Melanocyte of skin (primary cell): ENCODE measurements around a stretch of chr12.

- CAGE, long polyA plus RNA, 2 experiments, result no peak in any of the 2 experiments
These were observed 1504.0 kb downstream of the TMEM132B start for GRCh38 chr12:126690220-126690586.

DNA sequence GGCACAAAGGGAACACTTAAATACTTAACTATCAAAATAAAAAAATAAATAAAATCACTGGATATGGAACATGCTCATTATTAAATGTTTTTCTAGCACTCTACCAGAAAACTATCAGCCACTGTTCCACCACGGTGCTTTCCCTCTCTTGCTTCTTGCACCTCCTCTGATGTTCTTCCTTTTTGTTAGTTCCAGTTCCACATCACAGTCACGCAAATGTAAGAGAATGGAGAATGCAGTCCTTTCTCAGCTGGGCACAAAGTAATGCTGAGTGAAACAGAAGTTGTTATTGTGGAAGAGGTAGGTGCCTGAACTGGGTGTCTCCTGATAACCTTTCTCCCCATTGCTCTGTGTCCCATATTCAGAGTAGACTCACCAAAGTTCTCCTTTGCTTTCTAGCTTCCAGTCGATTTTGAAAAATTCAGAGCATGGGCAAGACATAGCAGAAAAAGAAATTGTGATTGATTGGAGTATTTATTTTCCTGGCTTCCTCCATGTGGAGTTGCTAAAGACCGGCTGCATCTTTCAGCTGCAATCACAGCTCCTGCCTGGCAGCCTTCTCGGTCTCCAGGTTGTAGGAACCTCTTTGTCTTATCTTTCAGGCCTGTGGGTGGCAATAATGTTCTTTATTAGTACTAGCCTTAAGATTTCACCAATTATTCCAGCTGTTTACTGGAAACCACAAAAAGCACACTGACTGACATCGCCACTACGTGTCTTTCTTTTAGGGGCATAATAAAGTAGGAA, 1116.8 kb upstream of the TMEM132C start:
- CAGE, long polyA plus RNA, 2 experiments, result no peak in any of the 2 experiments

- CAGE, long polyA plus RNA, 2 experiments, result no peak in any of the 2 experiments
These were observed 1109.2 kb upstream of the TMEM132C start for GRCh38 chr12:127157288-127158704.

DNA sequence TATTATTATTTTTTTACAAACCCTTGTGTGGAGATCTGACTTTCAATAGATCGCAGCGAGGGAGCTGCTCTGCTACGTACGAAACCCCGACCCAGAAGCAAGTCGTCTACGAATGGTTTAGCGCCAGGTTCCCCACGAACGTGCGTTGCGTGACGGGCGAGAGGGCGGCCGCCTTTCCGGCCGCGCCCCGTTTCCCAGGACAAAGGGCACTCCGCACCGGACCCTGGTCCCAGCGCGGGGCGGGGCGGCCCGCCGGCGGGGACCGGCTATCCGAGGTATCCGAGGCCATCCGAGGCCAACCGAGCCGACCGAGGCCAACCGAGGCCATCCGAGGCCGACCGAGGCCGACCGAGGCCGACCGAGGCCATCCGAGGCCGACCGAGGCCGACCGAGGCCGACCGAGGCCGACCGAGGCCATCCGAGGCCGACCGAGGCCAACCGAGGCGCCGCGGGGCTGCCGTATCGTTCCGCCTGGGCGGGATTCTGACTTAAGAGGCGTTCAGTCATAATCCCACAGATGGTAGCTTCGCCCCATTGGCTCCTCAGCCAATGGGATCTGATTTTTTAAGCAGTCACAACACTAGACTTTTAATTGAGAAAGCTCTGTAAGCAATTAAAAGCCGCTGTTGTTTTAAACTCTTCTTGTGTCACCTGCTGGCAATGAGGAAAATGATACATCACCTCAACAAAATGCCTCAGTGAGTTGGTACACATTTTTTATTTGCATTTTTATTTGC, 1100.9 kb upstream of the TMEM132C start:
- CAGE, long polyA plus RNA, 2 experiments, result no peak in any of the 2 experiments

DNA sequence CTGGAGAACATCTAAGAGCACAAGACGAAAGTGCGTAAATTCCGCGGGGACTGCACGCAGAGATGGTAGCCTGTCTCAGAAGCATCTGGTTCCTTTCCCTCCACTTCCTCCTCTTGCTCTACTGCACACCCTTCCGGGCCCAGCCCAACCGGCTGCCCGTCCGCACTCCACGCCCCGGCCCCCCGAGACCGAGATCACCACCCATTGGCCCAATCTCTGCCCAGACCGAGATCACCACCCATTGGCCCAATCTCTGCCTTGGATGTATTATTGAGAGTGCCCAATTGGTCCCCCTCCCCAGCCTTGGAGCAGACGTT, 75.7 kb upstream of the TMEM132C start:
- CAGE, long polyA plus RNA, 2 experiments, result no peak in any of the 2 experiments

- CAGE, long polyA plus RNA, 2 experiments, result no peak in any of the 2 experiments
These were observed 850 bp upstream of the TMEM132C start for GRCh38 chr12:128265971-128266668.

DNA sequence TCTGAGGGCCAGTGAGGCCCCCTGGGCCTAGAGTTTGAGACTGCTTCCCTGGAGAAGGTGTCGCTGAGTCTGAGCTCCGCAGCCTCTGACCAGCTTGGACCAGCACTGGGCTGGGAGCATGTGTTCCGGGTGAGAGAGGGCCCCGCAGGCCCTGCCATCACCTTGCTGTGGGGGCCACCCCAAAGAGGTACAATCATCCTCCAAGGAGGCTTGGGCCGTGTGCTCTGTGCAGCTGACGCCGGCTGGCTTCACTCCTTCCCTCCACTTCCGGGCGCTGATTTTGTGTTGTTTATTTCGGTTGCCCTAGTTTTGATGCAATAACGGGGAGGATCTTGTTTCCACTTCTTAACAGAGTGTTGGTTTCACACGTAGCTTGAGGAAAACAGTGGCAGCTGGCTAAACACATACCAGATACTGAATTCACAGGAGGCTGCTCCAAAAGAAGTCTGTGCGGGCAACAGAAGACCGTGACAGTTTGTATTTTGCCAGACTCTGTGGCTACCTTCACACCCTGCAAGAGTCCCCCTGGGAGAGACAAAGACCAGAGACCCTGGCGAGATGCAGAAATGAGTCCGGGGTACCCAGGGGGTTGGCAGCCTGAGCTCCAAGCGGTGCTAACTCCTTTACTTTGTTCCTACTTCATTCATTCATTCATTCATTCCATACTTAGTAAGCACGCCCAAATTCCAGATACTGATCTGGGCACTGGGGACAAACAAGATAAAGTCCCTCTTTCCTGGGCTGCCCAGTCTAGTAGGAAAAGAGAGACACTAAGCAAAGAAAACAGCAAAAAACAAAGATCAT, 121.7 kb downstream of the TMEM132C start:
- CAGE, long polyA plus RNA, 2 experiments, result no peak in any of the 2 experiments

DNA sequence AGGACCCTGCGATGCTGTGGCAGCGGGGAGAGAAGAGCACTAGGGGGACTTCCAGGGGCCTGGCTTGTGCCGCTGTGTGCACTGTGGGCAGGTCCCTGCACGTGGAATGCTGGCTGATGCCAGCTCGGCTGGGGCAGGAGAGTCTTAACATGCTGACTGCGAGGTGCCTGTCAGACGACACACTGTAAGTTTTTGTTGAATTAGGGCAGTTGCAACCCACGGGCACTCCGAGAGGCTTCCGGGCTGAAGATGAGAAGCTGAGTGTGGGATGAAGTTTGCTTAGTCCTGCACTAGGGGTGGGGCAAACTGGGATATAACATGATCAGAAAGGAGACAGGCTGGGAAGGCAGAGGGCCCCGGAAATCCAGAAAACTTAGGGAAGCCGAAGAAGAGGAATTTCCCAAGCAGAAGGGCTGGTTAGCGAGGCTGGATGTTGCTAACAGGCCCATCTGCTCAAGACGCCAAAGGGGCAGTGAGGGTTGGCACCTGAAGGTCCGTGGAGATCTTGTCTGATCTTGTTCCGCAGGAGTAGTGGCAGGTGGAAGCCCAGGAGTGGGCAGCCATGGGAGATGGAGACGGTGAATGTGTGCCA, 10.8 kb downstream of the GLT1D1 start:
- CAGE, long polyA plus RNA, 2 experiments, result no peak in any of the 2 experiments

DNA sequence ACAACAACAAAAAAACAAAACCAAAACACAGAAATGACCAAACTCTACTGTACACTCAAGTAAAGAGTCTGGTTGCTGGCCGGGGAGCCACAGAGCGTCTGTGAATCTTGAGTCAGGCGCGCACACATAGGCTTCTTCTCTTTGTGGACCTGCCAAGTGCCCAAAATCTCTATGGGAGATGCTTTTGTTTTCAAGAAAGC, 16.9 kb downstream of the GLT1D1 start:
- CAGE, long polyA plus RNA, 2 experiments, result no peak in any of the 2 experiments

DNA sequence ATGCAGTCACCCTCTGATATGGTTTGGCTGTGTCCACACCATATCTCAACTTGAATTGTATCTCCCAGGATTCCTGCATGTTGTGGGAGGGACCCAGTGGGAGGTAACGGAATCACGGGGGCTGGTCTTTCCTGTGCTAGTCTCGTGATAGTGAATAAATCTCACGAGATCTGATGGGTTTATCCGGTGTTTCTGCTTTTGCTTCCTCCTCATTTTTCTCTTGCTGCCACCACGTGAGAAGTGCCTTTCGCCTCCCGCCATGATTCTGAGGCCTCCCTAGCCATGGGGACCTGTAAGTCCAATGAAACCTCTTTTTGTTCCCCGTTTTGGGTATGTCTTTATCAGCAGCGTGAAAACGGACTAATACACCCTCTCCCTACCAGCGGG, 256.2 kb downstream of the GLT1D1 start:
- CAGE, long polyA plus RNA, 2 experiments, result no peak in any of the 2 experiments

- CAGE, long polyA plus RNA, 2 experiments, result no peak in any of the 2 experiments
These were observed 524.3 kb downstream of the TMEM132D start for GRCh38 chr12:129379482-129379900.

DNA sequence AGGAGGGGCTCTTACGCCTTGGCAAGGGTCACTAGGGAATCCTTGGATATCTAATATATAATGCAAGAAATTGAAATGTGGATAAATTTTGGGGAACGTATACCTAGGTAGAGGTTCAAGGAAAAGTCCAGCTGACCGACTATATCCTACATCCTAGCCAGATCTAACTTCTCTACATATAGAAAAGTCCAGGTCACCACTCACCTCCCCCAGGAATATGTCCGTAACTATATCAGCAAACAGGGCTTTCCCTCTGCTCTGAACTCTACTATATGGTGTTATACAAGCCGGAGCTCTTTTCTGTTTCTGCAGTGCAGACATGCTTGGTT, 281.5 kb downstream of the TMEM132D start:
- CAGE, long polyA plus RNA, 2 experiments, result no peak in any of the 2 experiments

DNA sequence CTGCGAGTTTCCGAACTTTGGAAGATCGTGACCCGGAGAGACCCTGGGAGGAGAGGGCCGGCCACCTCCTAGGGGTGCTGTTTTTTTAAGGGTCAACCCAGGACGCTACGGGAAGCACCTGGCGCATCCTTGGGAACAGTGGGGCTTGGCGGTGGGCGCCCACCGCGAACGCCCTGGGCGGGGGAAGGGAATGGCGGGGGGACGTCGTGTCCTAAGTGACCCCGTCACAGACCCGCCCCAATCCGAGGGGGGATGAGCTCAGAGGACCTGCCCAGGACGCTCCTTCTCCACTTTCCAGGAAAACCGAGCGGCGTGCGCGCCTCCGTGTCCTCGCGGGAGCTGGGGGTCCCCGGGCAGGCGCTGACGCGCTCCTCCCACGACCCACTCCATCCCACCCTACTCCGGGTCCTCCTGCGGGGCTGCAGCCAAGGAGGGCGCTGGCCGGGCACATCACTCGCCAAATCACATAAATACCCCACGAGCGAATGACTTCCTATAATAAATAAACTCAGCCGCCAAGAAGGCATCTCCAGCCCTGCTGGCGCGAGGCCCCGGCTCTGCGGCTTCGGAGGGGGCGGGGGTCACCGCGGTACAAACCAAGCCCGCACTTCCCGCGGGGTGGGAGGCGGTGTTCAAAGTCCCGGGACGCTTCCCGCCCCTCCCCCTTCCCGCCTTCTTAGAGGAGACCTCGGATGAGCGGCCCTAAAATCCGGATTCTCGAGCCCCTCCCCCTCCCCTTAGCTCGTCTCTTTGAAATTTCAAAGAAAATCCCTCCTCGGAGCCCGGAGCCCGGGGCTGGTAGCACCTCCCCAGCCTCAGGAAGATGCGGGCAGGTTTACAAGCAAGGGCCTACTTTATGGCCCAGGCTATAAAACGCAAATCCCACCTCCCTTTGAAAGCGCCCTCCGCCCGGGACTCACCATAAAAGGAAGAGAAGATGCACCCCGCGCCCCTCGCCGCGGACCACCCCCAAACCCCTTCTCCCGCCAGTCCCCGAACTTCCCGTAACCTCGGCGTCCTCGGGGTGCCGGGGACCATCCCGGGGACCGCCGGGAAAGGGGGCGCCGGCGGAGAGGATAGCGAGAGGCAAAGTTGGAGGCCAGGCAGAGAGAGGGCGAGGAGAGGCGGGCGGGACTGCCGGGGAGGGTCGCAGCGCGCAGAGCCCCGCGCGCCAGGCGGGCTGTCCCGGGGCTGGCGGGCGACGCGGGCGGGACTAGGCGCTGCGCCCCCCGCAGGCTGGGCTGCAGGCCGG, 796 bp upstream of the FZD10 start:
- CAGE, long polyA plus RNA, 2 experiments, result no peak in any of the 2 experiments

- CAGE, long polyA plus RNA, 2 experiments, result no peak in any of the 2 experiments
These were observed 56.5 kb upstream of the PIWIL1 start for GRCh38 chr12:130281149-130281557.

DNA sequence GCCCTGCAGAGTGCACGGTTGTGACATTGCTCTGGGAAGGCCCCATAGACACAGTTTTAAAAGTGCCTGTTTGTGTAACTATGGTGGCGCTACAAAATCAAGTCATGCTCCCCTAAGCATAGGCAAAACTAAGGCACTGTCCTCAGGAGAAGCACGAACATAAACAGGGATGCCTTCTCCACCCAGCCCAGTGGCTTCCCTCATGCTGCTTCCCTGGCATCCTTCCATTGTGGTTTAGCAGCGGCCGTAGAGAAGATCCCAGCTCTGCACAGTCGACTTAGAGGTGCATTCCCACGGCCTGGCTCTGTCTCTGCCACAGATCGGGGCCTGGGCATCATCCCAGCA, 70.5 kb downstream of the PIWIL1 start:
- CAGE, long polyA plus RNA, 2 experiments, result no peak in any of the 2 experiments

- CAGE, long polyA plus RNA, 2 experiments, result no peak in any of the 2 experiments
These were observed 83.3 kb downstream of the RIMBP2 start for GRCh38 chr12:130632780-130633156.

GRCh38 chr12:130713252-130713698, 2.8 kb downstream of the RIMBP2 start:
- CAGE, long polyA plus RNA, 2 experiments, result no peak in any of the 2 experiments

GRCh38 chr12:130787974-130788488, 51.0 kb downstream of the STX2 start:
- CAGE, long polyA plus RNA, 2 experiments, result no peak in any of the 2 experiments

DNA sequence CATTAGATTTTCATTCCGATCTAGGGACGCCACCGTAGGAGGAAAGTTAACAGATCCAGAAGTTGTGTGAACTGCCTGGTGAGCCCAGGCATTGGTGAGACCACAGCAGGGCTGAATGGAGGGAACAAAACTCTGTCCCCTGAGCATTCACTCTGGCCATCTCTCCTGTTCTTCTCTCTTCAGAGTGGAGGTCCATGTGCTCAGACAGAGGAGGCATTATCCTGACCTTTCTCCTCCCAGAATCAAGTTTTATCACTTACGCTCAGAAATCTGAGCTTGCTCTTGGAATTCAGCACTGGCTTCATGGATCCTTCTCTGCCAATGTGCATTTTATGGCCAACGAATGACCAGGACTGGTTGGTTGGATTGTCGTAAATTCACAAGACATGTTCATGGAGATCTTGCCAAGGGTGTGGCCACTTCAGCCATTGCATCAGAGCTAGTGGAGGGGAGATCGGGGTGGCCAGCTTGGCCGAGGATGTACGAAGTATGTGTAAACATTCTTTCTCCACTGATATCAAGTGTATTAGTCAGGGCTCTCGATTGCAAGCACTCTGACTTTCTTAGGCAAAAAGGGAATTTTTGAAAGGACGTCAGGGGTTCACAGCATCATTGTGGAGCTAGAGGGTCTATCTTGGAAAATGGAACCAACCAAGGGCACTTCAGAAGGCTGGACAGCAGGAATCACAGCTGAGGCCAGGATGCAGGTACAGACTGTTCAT, 33.1 kb upstream of the ADGRD1 start:
- CAGE, long polyA plus RNA, 2 experiments, result no peak in any of the 2 experiments

DNA sequence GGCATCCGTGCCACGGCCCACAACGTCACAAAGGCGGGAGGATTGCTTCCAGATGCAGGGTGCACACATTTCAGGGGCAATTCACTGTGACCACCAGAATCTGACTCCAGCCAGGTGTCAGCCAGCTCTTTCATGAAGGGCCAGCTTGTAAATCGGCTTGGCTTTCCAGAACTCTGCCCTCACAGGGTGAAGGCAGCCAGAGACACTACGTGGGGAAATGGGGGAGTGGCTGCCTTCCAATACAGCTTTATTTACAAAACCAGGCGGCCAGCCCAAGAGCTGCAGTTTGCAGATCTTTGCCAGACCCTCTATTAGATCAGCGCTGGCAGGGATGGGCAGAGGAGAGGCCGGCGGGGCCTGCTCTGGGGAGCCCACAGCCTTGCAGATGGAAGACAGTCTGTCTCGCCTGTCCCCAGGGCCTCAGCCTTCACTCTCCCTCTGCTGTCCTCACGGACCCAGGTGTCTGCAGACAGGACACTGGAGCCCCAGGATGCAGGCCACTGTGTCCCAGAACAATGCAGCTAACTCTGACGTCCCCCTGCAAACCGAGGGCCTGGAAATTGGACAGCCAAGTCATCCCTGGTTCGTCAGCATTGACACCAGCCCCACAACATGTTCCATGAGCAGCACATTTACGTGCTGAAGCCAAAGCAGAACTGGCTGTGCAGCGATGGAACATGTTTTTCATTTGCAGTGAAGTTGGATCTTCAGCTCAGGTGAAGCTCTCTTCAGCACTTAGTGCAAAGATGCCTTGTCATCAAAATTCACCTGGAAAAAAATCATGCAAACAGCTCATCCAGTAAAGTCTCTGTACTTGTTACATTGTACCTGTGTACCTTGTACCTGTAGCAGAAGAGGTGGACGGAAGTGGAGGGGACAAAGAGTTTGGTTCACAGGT, 53.7 kb downstream of the ADGRD1 start:
- CAGE, long polyA plus RNA, 2 experiments, result no peak in any of the 2 experiments